ENCODE results near the gene TRPC1.

GRCh38 chr3:142622357-142622634 is 26.1 kb downstream of the PLS1 start:
- RRBS: no CpG with 5 or more reads among the region's 1 CpG

DNA sequence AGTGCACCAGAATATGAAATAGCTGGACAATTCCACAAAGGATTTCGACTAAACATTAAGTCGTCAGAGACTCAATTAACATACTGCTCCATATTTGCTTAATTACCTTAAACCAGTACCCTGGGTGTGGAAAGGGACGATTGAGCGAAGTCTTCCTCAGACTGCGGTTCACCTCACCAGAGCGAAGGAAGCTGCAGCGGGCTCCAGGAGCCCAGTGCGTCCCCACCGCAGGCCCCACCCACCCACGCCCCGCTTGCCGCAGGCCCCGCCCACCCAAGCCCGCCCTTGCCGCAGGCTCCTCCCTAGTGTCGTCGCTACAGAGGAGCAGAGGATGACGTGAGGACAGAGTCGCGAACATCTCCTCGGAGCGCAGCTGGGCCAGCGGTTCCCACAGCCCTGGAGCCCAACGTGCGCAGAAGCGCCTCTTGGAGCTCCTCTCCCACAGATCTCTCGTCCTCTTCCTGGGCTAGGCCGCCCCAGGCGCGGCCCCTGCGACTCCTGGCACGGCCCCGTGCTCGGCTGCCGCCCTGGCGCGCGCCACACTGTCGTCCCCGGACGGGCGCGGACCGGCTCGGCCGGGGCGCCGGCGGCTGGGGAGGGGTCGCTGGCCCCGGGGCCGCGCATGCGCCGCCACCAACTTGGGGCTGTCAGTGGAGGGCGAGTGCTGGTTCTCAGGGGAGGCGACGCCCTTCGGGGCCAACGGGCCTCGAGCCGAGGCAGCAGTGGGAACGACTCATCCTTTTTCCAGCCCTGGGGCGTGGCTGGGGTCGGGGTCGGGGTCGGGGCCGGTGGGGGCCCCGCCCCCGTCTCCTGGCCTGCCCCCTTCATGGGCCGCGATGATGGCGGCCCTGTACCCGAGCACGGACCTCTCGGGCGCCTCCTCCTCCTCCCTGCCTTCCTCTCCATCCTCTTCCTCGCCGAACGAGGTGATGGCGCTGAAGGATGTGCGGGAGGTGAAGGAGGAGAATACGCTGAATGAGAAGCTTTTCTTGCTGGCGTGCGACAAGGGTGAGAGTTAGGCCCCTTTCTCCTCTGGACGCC is at the start of gene TRPC1:
TSS of gene TRPC1 (plus strand) at position 311 of the 1,041 bp plus-strand sequence.
- RRBS: no CpG with 5 or more reads among the region's 86 CpGs

GRCh38 chr3:143012135-143012513 is 10.8 kb downstream of the U2SURP start:
- RRBS: no CpG with 5 or more reads among the region's 4 CpGs

DNA sequence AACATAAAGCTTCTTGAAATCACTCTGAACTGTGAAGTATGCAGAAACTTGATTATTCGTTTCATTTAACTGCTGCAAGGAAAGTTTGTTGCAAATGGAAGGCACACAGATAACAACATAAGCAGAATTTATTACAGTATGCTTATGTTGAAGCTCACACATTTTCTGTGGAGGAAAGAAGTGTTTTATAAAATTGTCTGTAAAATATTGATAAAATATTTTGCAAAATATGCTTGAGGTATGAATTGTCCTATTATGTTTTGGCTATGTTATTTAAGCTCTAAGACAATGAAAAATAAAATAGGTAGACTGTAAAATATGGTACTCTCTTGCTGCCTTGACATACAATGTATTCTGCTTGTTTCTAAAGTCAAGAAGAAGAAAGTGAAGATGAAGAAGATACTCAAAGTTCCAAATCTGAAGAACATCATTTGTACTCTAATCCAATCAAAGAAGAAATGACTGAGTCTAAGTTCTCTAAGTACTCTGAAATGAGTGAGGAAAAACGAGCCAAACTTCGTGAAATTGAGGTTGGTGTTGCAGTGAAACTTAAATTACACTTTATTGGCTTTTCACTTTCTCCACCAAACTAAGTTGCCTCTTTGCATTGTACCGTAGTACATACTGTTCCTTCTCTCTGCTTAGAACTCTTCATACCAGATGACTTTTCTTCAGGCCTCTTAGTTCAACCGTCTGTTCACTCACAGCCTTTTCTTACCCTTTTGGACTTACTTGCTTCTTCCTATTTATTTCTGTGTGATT is 41.6 kb downstream of the U2SURP start:
- RRBS: no CpG with 5 or more reads among the region's 5 CpGs

GRCh38 chr3:143160269-143160699 is 40.7 kb downstream of the CHST2 start:
- RRBS: 89% methylated on average over 1 of the region's 11 CpGs

GRCh38 chr3:143653591-143654029 is 194.7 kb downstream of the SLC9A9 start:
- RRBS: no CpG with 5 or more reads among the region's 3 CpGs

GRCh38 chr3:144909580-144909813 is 937.9 kb downstream of the DIPK2A start:
- RRBS: no CpG with 5 or more reads among the region's 1 CpG

- RRBS: no CpG with 5 or more reads among the region's 3 CpGs
Observed at GRCh38 chr3:146093827-146094303, 67.1 kb downstream of the PLOD2 start.

GRCh38 chr3:146158950-146159606 is 1.9 kb downstream of the PLOD2 start:
- RRBS: no CpG with 5 or more reads among the region's 5 CpGs

- RRBS: no CpG with 5 or more reads among the region's 12 CpGs
Observed at GRCh38 chr3:146221835-146223249, 28.6 kb downstream of the PLSCR4 start.

GRCh38 chr3:146223424-146224023 is 27.4 kb downstream of the PLSCR4 start:
- RRBS: no CpG with 5 or more reads among the region's 5 CpGs

- RRBS: no CpG with 5 or more reads among the region's 3 CpGs
Observed at GRCh38 chr3:146235198-146235908, 15.6 kb downstream of the PLSCR4 start.

DNA sequence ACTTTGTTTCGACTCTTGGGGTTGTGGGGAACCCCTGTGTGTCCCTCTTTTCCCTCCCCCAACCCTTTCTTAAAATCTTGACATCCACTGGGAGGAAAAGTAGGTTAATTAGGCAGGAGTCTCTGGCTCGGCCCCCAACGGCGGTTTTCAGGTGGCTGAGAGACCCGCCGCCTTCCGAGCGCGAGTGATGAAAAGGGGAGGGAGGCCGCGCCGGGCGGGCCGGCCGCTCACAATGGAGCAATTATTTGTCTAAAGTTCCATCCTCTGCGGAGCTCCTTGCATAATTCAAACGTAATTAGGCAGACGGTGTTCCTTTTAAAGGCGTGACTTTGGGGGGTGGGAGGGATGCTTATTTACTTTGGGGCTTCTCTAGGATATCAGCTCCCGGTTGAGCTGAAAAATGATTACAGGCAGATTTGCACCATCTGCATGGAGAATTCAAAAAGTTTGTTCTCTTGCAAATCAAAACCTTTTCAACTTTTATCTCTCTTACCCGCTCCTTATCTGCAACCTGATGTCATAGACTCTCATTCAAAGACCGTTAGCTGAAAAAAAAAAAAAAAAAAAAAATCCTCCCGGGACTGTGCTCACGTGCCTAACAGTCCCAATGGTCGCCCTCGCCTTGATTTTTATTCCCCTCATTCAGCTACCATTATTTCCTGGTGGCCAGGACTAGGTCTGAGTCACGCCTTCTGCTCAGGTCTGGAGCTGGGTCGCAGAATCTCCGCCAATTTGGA is 51.5 kb downstream of the ZIC4 start:
- RRBS: no CpG with 5 or more reads among the region's 29 CpGs

DNA sequence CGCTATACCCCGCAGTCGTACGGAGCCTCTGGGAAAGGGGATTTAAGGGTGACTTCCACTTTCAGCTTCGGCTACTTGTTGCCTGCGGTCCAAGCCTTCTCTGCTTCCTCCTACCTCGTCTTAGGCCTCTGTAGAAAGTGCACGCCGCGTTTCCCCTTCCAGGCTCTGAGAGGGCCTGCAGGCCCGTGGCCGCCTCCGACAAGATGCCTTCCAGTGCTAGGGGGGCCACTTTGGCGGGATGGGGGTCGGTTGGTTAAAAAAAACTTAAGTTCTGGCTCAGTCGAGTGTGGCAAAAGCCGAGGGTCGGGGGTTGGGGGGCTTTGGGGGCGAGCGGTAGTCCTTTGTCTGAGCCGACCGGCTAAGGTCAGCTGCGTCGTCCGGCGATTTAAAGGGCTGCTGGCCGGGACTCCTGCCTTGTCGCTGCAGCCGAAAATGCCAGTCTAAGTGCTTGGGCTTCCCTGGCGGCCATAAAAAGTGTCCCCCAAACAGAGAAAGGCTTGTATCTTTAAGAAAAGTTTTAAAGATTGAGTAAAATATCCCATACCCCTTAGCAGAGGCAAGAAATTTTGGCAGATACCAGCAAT is 8.0 kb downstream of the ZIC4 start:
- RRBS: no CpG with 5 or more reads among the region's 30 CpGs

DNA sequence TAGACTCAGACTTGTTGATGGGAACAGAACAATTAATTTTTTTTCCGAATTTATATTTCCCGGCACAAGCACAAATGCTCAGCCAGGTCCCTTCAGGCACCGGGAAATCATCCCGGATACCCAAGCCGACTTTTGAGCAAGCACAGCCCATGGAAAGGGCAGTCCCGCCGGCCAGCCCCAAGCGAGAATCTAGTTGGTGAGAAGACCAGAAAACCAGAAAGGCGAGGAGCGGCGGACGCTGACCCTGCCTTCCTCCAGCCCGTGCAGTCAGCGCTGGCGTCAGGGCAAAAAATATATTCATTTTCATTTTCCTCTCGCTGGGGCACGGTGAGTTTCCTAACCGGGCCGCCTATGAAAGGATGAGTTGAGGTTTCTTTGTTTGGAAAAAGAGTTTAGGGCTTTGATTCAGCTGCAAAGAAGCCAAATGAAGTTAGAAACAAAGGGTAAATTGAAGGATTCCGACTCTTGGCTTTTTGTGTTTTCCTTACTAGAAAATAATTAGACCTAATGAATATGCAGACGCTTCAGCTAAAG is 883 bp upstream of the ZIC4 start:
- RRBS: 14% methylated on average over 6 of the region's 21 CpGs

DNA sequence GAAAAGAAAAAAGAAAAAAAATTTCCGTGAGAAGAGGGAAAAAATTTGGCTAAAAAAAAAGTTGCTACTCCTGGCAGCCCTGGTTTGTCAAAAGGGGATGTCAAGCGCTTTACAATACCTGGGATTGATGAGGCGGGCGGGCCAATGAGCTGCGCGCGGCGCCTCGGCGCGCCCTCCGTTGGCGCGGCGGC is 201 bp upstream of the ZIC1 start:
- RRBS: no CpG with 5 or more reads among the region's 15 CpGs

GRCh38 chr3:147423213-147423538 is 14.0 kb downstream of the ZIC1 start:
- RRBS: no CpG with 5 or more reads among the region's 20 CpGs

DNA sequence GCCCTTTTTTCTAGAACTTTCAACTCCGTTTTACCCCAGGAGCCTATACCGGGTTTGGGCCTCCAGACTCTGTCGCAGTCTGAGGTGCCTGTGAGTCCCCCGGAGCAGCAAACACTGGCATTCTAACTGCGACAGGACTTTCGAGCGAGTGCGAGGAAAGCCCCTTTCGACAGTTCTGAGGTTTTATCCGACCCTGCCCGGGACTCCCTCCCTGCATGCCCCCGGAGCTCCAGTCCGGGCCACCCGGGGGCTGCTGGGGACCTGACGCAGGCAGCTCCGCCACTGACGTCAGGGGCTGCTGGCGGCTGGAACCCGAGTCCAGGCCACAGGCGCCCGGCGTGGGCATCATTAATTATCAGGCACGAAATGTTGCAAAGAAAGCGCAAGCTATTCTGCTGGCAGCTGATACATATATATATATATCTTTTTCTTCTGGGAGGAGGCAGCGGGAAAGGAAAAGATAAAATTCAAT is 15.1 kb downstream of the ZIC1 start:
- RRBS: 30% methylated on average over 14 of the region's 25 CpGs

- RRBS: no CpG with 5 or more reads among the region's 2 CpGs
Observed at GRCh38 chr3:147732340-147732594, 323.1 kb downstream of the ZIC1 start.